NALM6 (cell line): Measurements from ENCODE around the genes ZNF90, ZNF714 and ZNF43.

DNA sequence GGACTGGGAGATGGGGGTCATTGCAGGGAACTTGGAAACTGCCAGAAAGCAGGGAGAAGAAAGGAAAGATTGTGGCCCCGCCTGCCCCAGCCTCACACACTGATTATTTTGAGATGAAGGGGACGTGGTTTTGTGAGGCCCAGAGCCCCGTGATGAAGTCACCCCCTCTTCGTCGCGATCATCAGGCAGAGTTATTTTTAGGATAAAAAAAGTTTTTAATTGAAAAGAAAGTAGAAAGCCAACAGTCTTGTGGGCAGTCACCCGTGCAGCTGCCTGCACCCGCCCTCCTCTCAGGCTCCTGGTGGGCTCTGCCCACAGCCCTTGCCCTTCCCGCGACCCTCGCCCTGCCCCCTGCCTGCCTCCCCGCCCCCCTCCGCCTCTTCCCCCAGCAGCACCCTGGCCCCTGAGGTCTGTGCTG is 1.9 kb upstream of the YJEFN3 start:
- PRO-cap = unidirectional peak, minus-strand start at position 105 of the sequence

- PRO-cap = no peak
Measured at GRCh38 chr19:19637334-19637830, 6.1 kb downstream of the GMIP start.

DNA sequence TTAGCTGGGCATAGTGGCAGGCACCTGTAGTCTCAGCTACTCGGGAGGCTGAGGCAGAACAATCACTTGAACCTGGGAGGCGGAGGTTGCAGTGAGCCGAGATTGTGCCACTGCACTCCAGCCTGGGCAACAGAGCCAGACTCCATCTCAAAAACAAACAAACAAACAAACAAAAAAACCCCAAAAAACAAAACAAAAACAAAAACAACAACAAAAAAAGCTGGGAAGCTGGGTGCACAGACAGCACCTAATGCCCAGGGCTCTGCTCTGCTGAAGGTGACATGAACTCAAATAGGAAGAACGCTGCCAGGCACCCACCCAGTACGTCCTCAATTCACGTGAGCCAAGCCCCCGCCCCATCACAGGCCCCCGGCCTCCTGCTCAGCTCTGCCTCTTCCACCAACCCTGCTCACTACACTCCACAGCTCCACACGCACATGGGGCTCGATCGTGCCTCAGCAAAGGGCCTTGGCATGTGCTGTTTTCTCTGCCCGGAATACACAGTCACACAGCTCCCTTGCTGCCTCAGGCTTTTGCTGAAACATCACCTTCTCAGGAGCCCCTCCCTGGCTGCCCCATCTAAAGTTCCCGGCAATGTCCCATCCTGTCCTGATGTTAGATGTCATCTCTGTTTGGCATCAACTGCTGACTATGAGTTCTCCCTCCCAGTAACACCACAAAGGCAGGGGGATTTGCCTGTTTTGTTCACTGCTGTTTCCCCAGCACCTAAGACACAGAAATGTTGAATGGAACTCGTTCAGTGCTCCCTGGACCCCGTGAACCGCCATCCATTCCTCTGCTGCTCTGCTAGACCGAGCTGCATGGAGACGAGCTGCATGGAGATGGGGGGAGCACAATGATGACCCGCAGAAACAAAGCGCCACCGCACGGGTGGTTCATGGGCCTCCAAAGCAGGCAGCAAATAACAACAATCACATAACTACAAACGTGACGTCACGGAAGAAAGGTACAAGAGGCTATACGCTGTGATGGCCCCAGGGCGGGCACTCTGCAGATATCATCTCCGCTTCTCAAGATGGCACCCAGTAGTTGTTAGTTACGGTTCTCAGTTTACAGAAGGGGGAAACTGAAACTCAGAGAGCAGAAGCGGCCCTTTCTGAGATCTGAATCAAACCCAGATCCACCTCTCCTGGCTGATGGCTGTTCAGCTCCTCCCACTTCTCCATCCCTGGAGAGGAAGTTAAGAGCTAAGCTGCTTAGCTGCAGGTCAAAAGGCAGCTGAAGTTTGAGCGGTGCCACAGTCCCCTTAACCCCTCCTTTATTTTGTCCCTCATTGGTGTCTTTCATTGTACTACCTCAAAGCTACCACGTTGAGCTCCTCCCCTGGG is 2.1 kb downstream of the ATP13A1 start:
- PRO-cap = unidirectional peak, plus-strand start at position 1,231 of the sequence

DNA sequence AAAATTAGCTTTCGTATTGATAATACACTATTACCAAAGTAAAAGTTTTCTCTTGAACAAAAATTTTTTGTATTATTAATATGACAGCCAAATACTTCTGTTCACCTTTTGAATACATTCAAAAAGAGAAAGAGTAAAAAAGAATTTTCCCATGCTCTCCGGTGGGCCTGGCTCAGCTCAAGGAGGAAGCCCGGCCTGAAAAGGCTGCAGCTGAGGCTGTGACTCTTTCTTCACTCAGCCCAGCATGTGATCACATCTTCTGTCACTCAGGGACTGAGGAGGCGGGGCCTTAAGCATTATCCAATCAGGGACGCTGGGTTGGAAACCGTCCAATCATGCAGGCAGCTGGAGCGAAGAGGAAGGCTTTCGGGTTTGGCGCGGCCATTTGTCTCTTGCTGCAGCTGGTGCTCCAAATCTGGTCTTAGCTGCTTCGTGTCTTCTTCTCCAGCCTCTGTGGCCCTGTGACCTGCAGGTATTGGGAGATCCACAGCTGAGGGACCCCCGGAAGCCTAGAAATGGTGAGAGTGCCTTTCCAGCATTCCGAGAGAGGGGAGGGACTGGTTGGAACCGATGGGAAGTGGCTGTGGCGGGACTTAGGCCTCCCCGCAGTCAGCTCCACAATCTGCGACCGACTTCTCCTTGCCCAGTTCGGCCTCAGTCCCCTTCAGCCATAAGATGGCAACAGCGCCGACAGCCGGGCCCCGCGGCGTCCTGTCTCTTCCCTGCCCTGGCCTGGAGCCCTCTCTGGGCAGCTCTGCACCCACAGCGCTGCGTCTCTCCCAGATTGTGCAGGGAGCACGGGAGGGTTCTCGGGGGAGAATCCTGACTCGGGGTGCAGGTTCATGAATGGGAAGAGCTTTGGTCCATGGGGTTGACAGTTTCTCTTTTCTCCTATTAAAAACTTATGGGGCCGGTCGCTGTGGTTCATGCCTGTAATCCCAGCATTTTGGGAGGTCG is at the start of gene ZNF90:
Gene ZNF90 (plus strand): TSS at position 383 of the 957 bp plus-strand sequence.
- PRO-cap = no peak

DNA sequence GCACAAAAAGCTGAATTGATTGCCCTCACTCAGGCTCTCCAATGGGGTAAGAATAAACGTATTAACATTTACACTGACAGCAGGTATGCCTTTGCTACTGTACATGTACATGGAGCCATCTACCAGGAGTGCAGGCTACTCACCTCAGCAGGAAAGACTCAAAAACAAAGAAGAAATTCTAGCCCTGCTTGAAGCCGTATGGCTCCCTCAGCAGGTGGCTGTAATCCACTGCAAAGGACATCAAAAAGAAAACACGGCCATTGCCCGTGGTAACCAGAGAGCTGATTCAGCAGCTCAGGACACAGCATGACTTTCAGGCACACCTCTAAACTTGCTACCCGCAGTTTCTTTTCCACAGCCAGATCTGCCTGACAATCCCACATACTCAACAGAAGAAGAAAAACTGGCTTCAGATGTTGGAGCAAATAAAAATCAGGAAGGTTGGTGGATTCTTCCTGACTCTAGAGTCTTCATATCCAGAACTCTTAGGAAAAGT is 197.6 kb downstream of the ZNF737 start:
- PRO-cap = no peak

GRCh38 chr19:20747494-20748118 is 28.5 kb upstream of the ZNF66 start:
- PRO-cap = no peak

DNA sequence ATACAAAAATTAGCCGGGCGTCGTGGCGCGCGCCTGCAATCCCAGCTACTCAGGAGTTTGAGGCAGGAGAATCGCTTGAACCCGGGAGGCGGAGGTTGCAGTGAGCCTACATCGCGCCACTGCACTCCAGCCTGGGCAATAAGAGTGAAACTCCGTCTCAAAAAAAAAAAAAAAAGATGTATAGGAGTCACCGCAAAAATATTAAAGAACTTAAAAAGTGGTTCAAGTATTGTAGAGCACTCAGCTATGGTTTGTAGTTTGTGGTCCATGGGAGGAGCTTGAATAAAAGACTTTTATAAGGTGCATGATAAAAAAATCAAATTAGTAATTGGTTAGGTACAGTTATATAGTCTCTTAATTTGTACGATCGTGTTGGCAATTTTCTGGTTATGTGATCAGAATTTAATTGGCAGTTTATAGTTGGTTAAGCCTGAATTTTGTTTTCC is 899 bp downstream of the ZNF85 start:
- PRO-cap = no peak

- PRO-cap = bidirectional peak, plus-strand start at chr19:21082203, minus-strand start at chr19:21082063; bidirectional peak, plus-strand start at chr19:21082452, minus-strand start at chr19:21082449; unidirectional peak, minus-strand start at chr19:21082721
Measured at GRCh38 chr19:21081833-21082926, at the start of gene ZNF714. Gene ZNF714 (plus strand): TSS chr19:21082203.

DNA sequence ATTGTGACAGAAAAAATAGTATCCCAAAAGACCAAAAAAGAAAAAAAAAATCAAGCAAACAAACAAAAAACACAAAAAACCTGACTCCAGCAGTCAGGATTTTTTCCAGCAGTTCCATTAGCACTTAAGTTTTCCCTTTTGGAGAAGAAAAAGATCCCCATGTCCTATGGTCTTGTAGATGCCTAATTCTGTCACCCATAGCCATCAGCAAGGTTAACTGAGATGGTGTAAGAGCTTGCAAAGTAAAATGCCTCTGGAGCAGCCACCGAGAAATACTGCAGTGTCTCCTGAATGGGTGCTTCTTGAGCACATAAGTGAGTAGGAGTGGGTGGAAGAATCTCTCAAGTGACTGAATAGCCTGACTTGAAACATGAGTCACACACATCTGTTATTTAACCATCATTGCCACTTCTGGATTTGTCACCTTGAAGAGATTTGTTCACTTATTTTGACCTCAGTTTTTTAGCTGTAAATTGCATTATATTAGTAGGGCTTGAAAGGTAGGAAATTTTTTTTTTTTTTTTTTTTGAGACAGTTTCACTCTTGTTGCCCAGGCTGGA is 2.3 kb downstream of the ZNF714 start:
- PRO-cap = no peak

GRCh38 chr19:21087798-21088306 is 5.8 kb downstream of the ZNF714 start:
- PRO-cap = no peak

GRCh38 chr19:21494337-21494737 is 11.1 kb upstream of the ZNF429 start:
- PRO-cap = no peak

- PRO-cap = no peak
Measured at GRCh38 chr19:21805937-21806767, 29.8 kb downstream of the ZNF43 start.

- PRO-cap = bidirectional peak, plus-strand start at chr19:21836313, minus-strand start at chr19:21836185
Measured at GRCh38 chr19:21835729-21836457, at the start of gene ZNF43. Gene ZNF43 (minus strand): TSS chr19:21836182.

- PRO-cap = no peak
Measured at GRCh38 chr19:22215051-22216017, 18.6 kb upstream of the ZNF676 start.

GRCh38 chr19:22421751-22422200 is 370 bp downstream of the ZNF98 start:
- PRO-cap = no peak

GRCh38 chr19:22526832-22527355 is 104.7 kb upstream of the ZNF98 start:
- PRO-cap = no peak

DNA sequence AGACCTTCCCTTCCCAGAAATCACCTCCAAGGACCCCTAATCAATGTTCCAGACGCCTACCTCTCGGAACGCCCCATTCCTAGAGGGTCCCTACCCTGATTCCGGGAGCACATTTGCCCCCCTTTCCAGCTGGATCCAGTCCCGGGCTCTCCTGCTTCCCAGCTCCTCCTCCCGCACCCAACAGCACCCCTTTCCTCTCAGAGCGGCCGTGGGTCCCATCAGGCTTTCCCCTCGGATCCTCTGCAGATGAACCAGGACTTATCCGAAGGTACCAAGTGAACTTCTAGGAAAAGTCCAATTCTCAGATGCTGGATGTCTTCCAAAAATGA is 101.2 kb upstream of the ZNF492 start:
- PRO-cap = no peak

DNA sequence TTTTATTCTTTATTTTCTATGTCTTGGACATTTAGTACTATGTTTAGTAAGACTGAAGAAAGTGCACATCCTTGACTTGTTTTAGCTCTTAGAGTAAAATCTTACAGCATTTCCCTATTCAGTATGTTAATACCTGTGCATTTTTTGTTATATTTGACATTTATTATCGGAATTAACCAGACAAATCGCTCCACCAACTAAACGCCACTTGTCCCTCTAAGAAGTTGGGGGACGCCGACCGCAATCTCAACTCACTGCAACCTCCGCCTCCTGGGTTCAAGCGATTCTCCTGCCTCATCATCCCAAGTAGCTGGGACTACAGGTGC is 60.5 kb downstream of the ZNF492 start:
- PRO-cap = no peak

DNA sequence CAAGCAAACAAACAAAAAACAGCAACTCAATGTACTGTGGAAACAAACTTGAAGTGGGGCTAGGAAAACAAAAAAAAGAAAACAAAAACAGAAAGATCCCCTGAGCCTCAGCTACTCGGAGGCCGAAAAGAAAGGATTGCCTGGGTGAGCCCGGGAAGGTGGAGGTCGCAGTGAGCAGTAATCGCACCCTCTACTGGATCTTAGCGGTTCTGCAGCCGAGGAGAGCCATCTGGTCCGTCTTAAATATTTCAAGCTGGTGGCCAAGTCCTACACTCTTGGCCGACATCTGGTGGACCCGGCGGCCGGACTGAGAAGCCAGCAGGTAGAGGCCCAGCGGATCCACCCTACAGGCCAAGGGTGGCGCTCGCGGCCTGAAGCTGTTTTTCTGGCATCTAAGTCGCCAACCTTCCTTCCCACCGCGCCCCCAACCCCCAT is 46.6 kb upstream of the ZNF730 start:
- PRO-cap = no peak

- PRO-cap = no peak
Measured at GRCh38 chr19:23380275-23380572, 15.0 kb downstream of the ZNF91 start.